Right ventricle myocardium (tissue), 1 donor: ENCODE data around the gene SCO2.

- PRO-cap, 2 experiments, result no peak in any of the 2 experiments
Observed at GRCh38 chr22:50199040-50200147, 1.4 kb upstream of the SELENOO start.

DNA sequence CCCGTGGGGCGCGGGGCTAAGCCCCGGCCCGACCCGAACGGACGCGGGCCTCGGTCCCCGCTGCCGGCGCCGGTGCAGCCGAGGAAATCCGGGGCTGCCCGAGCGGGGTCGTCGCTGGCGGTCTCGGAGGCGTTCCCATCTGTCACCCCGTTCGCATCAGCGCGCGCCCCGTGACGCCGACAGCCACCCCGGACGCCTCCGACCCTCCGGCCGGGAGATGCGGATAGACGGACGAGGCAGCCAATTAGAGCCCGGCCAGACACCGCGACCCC, 216 bp upstream of the SELENOO start:
- PRO-cap, 2 experiments, result peak in 2 of 2 experiments; most common minus-strand start position 219 of the sequence (in 2)

DNA sequence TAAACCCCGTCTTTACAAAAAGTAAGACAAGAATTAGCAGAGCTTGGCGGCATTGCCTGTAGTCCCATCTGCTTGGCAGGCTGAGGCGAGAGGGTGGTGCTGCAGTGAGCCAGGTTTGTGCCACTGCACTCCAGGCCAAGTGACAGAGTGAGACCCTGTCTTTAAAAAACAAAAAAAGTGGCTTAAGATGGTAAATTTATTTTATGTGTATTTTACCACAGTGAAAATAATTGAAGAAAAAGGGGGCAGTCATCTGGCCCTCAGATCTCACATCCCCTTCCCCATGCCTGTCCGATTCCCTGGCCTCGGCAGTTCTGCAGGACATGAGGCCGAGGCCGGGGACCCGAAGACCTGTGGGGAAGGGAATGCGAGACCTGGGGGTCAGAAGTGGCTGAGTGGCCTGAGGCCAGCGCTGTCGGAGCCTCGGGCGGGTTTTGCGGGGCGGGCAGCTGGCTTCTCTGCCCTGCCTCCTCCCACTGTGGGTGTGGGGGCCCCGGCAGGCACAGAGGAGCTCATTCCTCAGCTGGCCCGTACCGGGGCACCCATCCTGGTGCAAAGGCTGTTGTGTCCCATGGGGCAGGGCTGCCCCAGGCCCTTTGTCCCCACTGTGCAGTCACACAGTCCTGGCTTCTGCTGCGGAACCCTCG, 4.7 kb downstream of the SELENOO start:
- PRO-cap, 2 experiments, result no peak in any of the 2 experiments

DNA sequence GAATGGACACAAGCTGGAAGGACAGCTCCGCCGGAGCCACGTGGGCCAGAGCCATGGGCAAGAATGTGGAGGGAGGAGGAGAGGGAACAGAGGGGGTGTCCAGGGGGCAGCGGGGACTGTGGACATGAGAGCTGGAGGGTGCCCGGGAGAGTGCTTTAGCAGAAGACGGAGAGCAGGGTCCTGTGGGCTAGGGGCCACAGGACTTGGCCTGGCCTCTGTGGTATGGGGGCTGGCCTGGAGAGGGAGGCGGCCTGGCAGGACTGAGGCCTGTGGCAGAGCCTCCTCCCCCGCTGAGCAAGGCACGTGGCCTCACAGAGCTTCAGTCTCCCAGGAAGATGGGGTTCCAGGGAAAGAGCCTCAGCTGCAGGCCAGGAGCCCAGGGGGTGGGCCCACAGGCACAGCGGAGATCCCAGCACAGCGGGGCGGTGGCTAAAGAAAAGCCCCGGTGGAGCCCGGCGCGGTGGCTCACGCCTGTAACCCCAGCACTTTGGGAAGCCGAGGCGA, 2.3 kb downstream of the MAPK12 start:
- PRO-cap, 2 experiments, result no peak in any of the 2 experiments

DNA sequence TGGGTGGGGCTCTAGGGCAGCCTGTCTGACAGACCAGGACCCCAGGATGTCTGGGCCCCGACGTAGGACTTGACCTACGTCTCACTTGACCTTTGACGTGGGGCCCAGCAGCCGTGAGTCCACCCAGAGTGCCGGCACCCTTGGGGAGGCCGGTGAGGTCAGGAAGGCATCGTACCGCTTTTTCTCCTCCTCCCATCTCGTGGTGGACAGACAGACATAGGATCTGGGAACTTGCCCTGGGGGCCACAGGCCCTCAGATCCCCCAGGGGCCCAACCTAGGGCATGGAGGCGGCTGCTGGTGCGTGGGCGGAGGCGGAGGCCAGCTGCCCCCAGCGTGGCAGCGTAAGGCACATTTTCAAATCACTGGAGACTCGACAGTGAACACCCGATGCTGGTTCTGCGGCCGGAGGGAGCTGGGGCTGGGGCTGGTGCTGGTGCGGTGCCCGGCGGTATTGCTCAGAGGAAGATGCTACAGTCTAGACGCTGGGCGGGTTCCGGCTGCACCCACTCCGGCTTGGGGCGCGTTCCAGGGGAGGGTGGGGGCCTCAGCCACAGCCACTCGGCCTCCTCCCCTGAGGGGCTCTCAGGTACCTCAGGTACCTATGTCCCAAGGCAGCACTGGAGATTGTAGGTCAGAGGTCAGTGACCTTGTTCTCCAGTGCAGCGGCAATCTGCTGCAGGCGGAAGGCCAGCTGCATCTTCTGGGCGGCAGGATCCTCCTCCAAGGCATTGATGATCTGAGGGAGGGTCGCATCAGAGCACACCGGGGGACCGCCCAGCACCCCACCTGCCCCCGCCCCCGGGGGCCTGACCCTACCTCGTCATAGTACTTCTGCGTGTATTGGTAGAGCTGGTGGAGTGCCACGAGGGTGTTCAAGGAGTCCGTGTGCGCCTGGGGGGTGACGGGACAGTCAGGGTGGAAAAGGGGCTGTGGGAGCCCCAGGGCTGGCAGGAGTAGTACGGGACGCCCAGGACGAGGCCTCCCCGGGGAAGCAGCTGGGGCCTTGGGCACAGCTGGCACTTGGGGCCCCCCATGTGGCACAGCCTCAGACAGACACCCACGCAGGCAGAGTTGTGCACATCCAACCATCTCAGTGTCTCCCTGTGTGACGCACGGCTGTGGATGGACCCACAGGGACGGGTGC, 5.3 kb upstream of the MAPK11 start:
- PRO-cap, 2 experiments, result no peak in any of the 2 experiments

DNA sequence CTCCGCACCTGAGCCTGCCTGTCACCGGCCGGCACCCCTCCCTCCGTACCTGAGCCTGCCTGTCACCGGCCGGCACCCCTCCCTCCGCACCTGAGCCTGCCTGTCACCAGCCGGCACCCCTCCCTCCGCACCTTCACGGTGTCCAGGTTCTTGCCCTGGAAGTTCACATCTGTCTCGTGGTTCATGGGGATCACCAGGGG, 15.4 kb upstream of the MAPK11 start:
- PRO-cap, 2 experiments, result no peak in any of the 2 experiments

DNA sequence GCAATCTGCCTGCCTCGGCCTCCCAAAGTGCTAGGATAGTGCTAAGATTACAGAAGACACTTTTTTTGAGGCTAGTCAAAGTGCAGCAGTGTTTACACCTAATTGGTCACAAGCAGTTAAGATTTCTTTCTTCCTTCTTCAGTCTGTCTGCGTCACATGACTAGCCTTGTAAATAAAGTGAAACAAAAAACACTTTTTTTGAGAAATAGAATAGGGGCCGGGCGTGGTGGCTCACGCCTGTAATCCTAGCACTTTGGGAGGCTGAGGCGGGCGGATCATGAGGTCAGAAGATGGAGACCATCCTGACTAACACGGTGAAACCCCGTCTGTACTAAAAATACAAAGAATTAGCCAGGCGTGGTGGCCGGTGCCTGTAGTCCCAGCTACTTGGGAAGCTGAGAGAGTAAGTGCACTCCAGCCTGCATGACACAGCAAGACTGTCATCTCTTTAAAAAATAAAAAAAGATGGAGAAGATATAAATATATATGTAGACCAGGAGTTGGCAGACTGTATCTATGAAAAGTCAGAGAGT, 55.7 kb downstream of the PPP6R2 start:
- PRO-cap, 2 experiments, result no peak in any of the 2 experiments

GRCh38 chr22:50449686-50450042, 25.2 kb downstream of the SBF1 start:
- PRO-cap, 2 experiments, result no peak in any of the 2 experiments

GRCh38 chr22:50457101-50457953, 17.5 kb downstream of the SBF1 start:
- PRO-cap, 2 experiments, result no peak in any of the 2 experiments

- PRO-cap, 2 experiments, result no peak in any of the 2 experiments
Observed at GRCh38 chr22:50458960-50460271, 15.4 kb downstream of the SBF1 start.

GRCh38 chr22:50460958-50461471, 13.8 kb downstream of the SBF1 start:
- PRO-cap, 2 experiments, result no peak in any of the 2 experiments

DNA sequence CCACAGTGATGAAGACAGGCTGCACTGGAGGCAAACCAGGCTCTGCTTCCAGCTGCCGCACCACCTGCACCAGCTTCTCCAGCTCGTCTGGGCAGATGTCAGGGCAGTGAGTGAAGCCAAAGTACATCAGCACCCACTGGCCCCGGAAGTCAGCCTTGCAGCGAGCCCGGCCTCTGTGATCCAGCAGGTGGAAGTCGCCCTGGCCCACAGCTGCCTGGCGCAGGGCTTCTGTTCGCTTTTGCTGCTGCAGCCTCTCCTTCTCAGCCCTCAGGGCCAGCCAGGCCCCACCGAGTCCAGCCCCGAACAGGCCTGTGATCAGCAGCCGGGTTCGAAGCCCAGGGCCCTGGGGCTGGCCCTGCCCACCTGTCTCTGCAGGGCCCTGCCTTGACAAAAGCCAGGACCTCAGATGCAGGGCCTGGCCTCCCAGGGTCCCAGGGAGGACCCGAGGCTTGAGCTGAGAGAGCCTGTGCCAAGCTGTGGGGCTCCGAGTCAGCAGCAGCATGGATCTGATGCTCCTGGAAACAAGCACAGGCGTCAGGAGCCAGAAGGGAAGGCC, 1.4 kb downstream of the SCO2 start:
- PRO-cap, 2 experiments, result no peak in any of the 2 experiments

DNA sequence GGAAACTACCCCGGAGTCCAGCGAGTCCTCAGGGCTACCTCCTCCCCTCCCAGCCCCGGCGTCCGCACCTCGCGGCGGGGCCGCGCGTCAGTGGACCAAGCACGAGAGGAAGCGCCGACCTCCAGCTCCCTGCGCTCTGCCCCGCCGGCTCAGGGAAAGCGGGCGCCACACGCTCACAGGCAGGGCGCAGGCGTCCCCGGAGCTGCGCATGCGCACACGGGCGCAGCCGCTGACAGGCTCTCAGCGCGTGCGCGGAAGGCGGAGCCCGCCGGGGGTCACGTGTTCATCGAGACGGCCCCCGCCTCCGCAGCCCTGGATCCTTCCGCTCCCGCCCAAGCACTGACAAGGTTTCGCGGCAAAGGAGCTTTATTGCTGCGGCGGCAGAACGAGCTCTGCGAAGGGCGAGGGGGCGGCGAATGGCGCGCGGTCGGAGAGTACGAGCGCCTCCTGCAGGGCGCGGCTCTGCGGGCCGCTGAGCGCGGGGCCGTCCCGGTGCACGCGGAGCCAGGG, at the start of gene SCO2:
Gene SCO2, minus strand, starts transcription at position 195 of the 510 bp plus-strand sequence.
- PRO-cap, 2 experiments, result peak in 2 of 2 experiments; most common plus-strand start position 322 of the sequence (in 1); most common minus-strand start position 151 of the sequence (in 2)

- PRO-cap, 2 experiments, result no peak in any of the 2 experiments
Observed at GRCh38 chr22:50699459-50700061, 38.4 kb upstream of the ACR start.

DNA sequence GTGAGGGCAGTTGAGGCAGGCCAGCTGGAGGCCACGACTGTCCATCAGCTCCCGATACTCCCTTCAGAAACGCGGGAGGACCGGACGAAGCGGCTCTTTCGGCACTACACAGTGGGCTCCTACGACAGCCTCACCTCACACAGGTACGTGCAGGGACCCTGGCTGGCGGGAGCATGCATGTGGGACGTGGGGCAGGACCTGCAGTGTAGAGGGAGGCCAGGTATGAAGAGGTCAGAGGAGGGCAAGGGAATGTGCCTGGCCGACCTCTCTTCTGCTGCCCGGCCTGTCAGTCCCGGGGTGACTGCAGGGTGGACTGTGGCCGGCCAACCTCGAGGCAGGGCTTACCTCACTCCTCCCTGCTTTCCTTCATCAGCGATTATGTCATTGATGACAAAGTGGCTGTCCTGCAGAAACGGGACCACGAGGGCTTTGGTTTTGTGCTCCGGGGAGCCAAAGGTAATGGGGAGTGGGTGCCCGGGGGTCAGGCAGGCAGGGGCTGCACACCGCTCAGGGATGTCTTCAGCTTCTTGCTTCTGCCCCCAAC, 34.1 kb upstream of the ACR start:
- PRO-cap, 2 experiments, result no peak in any of the 2 experiments